Fibroblast of the aortic adventitia (primary cell): ENCODE measurements around a stretch of chr12.

- CAGE, long polyA plus RNA: no peak
These were observed 15.6 kb upstream of the FBRSL1 start for GRCh38 chr12:132474187-132474851.

DNA sequence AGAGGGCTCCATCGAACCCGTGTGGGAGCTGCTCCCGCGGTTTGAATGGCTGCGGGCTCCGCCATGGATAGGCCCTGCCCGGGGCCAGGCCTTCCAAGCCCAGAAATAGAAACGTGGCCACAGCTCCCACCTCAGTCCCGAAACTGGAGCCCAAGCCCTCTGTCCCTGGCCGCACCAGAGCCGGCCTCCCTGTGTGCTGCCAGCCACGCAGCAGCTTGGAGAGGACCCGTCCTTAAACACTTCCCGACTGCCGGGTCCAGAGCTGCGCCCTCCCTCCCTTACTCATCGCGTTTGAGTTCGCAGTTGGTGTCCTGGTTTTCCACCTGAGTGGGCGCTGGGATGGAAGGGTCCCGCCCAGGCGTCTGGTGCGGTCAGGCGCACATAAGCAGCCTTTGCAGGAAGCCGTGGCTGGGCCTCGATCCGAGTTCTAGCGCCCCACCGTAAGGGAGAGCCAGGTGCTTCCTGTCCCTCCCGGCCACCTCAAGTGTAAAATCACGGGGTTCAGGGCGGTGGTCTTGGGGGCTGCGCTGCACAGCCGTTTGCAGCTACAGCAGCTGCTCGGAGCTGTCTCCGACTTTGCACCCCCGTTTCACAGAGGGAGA lies 51.6 kb downstream of the LRCOL1 start:
- CAGE, long polyA plus RNA: no peak

- CAGE, long polyA plus RNA: no peak
These were observed 38.3 kb downstream of the LRCOL1 start for GRCh38 chr12:132571998-132572647.

- CAGE, long polyA plus RNA: no peak
These were observed 6.1 kb downstream of the LRCOL1 start for GRCh38 chr12:132604064-132604914.

- CAGE, long polyA plus RNA: no peak
These were observed 1.5 kb downstream of the LRCOL1 start for GRCh38 chr12:132608744-132609374.

DNA sequence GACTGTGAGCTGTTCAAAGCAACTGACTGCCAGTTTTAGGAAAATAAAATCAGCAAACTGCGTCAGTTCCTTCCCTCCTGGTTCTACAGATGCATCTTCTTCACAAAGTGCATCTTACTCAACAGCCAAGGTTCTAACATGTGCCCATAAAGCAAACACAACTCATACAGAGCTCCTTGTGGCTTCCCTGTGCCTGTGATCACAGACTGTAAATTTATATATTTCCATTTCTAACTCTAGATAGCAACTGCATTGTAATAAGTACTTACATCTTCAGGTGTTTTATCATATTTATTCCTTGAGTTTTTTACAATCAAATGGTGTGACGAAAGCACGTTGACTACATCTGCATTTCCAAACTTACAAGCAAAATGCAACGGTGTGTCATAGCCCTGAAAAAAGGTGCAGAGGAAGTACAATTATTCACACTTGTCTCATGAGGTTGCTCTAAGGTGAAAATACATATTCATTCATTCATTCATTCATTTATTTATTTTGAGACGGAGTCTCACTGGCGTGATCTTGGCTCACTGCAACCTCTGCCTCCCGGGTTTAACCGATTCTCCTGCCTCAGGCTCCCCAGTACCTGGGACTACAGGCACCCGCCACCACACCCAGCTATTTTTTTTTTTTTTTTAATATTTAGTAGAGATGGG lies 18.6 kb downstream of the ANKLE2 start:
- CAGE, long polyA plus RNA: no peak

DNA sequence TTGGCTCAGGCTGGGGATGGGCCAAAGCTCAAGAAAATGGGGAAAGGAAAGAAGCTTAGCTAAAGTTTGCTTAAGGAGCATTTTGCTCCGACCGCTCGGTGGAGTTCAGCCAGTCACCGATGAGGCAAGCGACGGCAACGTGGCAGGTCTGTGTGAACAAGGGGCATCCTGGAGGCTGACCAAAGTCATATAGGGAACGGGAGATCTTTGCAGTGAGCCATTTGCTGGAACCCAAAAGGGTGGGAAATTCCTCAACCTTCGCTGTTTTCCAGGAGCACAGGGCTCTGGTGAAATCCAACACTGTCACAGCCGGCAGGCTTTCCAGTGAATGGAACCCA lies 792 bp downstream of the ZNF605 start:
- CAGE, long polyA plus RNA: no peak